HT1080 (cell line): Measurements from ENCODE around the genes WDR91 and CHRM2.

DNA sequence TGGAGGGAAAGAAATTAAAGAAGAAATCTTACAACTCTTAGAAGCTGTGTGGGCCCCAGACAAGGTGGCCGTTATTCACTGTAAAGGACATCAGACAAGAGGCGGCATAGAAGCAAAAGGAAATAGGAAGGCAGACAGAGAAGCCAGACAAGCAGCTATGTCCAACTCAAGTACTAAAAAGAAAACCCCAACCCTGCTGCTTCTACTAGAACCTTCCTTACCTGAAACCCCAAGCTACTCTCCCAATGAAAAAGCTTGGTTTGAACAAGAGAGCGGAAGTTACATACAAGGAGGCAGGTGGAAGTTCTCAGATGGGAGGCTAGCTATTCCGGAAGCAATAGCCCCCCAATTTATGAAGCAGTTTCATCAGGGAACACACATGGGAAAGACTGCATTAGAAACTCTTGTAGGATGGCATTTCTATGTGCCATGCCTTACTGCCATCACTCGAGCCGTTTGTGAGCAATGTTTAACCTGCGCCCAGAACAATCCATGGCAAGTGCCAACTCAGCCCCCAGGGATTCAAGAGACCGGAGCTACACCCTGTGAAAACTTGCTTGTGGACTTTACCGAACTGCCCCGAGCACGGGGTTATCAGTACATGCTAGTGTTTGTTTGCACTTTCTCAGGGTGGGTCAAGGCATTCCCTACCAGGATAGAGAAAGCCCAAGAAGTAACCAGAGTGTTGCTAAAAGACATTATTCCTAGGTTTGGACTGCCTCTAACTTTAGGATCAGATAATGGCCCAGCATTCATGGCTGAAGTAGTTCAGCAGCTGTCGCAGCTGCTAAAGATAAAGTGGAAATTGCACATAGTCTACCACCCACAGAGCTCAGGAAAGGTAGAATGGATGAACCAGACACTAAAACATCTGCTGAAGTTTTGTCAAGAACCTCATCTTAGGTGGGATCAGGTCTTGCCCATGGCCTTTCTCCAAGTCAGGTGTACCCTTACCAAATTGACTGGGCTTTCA lies 8.7 kb upstream of the CYREN start:
RAMPAGE:
- cytosol, long total RNA = no peak
- long total RNA = no peak
- nucleus, long total RNA = no peak

GRCh38 chr7:135210653-135211669 lies at the start of gene WDR91:
Gene WDR91, minus strand, starts transcription at chr7:135211526.
RAMPAGE:
- cytosol, long total RNA = no peak
- long total RNA = start-site peak on the minus strand at chr7:135211511-135211555, 32 reads
- nucleus, long total RNA = no peak

GRCh38 chr7:135508627-135509157 lies 1.2 kb downstream of the CNOT4 start:
RAMPAGE:
- cytosol, long total RNA = no peak
- long total RNA = no peak
- nucleus, long total RNA = no peak

DNA sequence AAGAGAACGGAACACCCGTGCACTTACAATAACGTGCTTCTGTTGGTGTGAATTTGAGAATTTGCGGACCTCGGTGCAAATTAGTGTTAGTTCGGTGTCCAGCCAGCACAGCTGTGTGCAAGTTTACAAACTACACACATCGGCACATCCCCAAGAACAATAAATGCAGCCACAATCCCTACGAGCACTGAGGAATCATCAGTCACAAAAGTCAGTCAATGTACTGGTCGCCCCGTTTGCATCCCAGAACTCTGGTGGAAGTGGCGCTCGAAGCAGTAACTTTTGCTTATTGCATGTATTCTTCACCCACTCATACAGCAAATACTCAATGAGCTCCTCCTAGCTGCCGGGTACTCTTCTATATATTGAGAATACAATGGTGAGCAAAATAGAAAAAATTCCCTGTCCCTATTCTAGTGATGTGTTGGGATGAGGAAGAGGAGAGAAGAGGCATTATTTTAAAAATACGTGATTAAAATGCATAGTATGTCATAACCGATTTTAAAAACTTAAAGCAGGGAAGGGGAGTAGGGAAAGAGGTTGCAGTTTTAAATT lies 919 bp upstream of the CNOT4 start:
RAMPAGE:
- cytosol, long total RNA = no peak
- long total RNA = no peak
- nucleus, long total RNA = no peak

GRCh38 chr7:135637603-135638421 lies 24.5 kb upstream of the STMP1 start:
RAMPAGE:
- cytosol, long total RNA = no peak
- long total RNA = no peak
- nucleus, long total RNA = no peak

DNA sequence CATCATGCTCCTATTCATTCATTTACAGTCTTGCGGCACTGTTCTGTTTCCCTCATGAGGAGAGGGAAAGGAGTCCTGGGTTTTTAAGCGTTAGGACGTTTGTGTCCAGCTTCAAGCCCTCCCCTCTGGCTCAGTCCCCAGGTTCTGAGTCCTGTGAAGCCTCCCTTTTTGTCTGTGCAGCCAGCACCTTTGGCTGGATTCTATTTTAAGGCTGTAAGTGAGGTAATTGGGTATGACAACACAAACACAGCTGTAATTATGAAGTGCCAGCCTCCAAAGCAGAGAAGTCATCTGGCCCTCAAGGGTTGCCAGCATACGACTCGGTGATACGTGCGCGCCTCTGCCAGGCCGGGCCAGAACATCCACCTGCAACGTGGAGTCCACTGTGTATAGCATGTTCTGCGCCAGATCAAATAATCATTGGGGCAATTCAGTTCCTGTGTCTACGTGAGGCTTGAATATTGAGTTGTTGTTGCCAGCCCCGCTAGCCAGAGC lies 6.7 kb upstream of the FAM180A start:
RAMPAGE:
- cytosol, long total RNA = no peak
- long total RNA = no peak
- nucleus, long total RNA = no peak

RAMPAGE:
- cytosol, long total RNA = no peak
- long total RNA = no peak
- nucleus, long total RNA = no peak
These were observed 48.2 kb downstream of the MTPN start for GRCh38 chr7:135928635-135929610.

DNA sequence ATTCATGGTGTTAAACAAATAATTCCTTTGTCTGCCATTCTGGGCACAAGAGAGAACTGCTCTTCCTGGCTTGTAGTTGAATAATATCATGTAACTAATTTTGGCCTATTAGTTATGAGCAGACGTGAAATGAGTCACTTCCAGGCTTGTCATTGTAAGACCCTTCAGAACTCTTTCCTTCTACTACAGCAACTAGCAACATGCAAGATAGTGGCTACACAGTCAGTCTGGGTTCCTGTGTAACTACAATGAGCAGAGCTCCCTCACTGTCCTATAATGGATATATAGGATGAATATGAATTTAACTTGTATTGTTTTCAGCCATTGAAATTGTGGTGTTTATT lies 2.8 kb upstream of the MTPN start:
RAMPAGE:
- cytosol, long total RNA = no peak
- long total RNA = no peak
- nucleus, long total RNA = no peak

DNA sequence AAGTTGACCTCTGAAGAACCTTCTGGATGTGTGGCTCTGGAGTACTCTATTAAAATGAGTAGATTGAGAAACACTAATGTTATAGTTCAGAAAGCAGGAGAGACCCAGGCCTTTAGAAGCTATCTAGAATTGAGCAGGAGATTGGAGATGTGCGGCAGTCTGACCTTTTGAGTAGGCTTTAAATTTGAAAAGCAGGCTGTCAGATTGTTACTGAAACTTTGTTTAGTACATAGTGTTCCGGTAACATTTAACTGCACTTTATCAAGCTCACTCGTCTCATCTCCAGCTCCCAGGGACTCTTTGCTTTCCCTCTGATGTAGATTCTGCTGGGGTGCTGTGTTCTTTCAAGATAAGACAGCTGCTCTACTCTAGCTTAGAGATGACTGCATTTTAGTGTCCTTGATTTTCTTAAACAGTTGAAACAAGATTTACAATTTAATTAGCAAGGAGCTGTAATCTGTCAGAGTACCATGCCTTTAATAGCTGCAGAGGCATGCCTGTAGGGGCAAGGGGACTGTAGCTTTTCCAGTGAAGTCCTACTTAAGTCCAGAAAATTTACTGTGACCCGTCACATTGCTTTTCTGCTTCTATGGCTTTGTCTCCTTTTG lies 56.3 kb upstream of the MTPN start:
RAMPAGE:
- cytosol, long total RNA = no peak
- long total RNA = no peak
- nucleus, long total RNA = no peak

DNA sequence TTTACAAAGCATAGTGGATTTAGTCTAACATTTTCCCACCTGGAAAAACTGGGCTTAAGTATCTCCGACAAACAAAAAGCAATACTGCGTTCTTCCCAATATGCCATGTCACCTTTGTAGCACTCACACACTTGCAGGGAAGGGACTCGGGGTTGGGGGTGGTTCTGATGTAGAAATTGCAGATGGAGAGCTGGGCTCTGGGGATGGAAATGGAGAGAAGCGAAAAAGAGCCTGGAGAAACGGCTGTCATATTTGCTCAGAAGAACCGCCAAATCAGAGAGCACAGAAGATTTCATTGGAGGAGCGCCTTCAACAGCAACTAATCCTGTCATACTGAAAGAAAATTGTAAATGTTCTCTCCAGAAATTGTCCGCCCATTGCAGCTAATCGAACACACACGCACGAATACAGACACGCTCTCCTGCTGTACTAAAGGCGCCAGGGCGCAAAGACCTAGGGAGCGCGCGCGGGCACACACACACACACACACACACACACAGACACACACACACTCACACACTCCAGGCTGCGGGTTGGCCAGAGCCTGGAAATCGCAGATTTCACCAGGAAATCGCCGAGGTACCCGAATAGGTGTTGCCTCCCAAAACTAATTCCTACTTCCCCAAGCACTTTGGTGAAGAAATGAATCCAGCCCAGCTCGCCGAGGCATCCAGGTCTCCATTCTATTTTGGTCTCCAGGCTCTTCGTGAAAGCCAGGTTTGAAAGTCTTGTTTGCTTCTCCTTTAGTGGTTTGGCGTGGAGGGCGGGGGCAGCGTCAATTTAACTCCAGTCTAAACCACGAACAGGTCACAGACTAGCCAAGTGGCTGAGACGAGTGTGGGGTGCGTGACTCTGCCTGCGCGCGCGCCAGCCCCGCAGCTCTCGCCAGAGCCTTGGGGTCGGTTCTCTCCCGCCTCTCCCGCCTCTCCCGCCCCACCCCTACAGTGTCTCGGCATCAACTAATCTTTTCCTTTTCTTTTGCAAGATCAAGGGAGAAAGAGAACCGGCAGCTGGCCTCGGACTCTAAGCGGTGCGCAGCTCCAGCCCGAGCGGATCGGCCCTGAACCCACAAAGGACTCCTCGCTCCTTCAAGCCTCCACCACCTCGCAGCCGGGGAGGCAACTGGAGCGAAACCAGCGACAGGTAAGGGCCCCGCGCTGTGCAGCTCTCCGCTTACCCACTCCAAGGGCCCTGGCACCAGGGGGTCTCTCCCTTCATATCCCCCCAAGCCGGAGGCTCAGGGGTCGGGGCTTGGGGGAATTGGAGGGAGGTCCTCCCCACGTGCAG lies at the start of gene CHRM2:
Gene CHRM2 (plus strand): TSS at position 377 of the 1,287 bp plus-strand sequence.
RAMPAGE:
- cytosol, long total RNA = no peak
- long total RNA = no peak
- nucleus, long total RNA = no peak

GRCh38 chr7:137181434-137182161 lies 161.9 kb downstream of the PTN start:
RAMPAGE:
- cytosol, long total RNA = no peak
- long total RNA = no peak
- nucleus, long total RNA = no peak

DNA sequence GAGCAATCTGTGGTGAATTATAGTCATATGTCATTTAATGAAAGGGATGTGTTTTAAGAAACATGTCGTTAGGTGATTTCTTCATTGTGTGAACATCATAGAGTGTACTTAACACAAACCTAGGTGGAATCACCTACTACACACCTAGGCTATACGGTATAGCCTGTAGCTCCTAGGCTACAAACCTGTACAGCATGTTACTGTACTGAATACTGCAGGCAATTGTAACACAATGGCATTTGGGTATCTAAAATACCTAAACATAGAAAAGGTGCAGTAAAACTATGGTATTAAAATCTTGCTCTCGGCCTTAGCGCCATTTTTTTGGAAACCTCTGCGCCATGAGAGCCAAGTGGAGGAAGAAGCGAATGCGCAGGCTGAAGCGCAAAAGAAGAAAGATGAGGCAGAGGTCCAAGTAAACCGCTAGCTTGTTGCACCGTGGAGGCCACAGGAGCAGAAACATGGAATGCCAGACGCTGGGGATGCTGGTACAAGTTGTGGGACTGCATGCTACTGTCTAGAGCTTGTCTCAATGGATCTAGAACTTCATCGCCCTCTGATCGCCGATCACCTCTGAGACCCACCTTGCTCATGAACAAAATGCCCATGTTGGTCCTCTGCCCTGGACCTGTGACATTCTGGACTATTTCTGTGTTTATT lies 170.1 kb upstream of the PTN start:
RAMPAGE:
- cytosol, long total RNA = no peak
- long total RNA = start-site peak on the plus strand centred at position 302 of the sequence, 10 bp wide, 262 reads
- nucleus, long total RNA = no peak

DNA sequence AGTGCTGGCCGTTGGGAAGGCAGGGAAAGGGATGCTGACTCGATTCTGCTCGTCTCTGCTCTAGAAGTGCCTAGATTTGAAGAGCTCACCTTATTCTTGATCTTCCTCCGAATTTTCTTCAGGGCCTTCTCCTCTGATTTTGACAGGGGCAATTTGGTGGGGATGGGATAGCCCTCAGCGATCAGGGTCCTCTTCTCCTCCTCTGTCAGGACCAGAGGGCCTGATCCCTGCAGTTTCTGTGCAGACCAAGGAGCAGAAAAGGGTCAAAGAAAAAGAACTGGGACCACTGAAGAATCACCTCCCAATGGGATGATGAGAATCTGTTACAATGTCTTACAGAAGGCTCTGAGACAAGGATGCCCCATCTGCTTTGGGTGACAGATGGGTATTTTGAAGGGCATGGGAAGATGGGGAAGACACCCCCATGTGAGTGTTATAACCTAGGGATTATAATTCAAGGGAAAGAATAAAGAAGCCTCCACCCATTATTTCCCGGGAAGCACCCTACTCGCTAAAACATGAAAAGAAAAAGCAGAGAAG lies 58.9 kb upstream of the DGKI start:
RAMPAGE:
- cytosol, long total RNA = no peak
- long total RNA = no peak
- nucleus, long total RNA = no peak

GRCh38 chr7:137942438-137942859 lies 59.4 kb downstream of the CREB3L2 start:
RAMPAGE:
- cytosol, long total RNA = no peak
- long total RNA = no peak
- nucleus, long total RNA = no peak

DNA sequence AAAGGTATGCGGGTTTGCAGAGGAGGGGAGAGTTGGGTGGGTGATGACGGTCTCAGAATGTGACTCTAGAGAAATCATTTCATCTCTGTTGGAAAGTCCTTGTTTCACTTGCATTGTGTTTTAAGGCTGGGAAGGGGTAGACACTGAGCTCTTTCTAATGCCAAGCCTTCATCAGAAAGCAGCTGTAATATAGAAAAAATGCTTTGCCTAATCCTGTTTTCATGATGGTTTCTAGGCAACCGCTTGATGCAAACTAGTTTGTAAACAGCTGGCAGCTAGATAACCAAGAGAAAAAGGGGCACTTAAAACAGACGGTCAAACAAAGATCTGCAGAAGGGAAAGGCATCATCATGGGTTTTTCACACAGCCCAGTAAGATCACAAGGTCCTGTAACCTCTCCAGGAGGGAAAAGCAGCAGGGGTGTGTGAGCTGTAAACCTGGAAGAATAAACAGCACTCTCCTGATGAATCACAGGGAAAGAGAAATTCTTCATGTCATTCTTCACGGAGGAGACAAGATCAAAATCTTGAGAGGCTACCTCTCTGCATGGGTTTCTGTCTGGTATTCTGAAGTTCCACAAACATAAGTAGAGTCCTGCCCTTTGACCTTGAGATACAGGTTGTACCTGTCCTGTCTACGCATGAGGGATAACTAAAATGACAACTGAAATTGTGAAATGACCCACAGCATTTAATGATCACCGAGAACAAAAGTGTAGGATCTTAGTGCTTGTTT lies 48.2 kb downstream of the CREB3L2 start:
RAMPAGE:
- cytosol, long total RNA = no peak
- long total RNA = no peak
- nucleus, long total RNA = no peak

GRCh38 chr7:137954515-137955268 lies 47.2 kb downstream of the CREB3L2 start:
RAMPAGE:
- cytosol, long total RNA = no peak
- long total RNA = no peak
- nucleus, long total RNA = no peak

DNA sequence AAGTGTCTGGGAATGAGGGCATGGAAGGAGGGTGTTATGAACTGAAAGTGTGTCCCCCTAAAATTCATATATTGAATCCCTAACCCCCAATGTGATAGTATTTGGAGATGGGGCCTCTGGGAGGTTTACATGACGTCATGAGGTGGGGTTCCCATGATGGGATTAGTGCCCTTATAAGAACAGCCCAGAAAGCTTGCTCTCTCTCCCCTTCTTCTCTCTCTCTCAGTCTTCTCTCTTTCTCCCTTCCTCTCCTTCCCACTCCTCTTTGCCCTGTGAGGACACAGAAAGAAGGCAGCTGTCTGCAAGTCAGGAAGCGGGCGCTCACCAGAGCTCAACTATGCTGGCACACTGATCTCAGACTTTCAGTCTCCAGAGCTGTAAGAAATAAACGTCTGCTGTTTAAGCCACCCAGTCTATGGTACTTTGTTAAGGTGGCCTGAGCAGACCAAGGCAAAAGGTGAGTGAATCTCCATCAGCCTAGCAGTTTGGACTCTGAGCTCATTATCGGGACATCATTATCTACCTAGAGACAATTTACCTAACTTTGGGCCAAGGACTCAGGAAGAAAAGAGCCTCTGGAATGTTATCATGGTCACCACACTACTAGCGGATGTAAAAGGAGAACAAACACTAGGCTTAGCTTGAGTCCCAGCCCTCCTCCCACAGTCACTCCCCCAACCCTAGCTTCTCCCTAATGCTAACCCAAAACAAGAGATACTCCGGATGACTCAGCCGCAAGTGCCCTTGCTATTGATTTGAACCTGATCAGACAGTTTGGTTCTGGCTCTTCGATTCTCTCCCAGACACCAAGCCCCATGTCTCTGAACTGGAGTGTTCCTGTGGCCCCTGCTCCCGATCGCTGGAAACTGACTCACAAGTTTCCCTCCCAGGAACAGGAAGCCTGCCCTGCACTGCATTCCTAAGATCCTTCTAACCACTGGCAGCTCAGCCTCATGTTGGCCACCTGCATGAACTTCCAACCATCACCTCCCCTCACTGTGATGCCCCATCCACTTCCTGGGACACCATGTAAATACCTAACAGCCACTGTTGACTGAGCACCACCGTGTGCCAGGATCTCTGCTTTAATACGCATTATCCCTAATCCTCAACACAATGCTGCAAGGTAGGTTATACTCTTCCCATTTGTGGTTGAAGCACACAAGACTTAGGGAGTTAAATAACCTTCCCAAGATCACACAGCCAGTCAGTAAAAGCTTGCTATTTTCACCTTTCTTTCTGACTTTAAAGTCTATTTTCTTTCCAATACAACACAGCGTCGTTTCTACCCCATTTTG lies 34.6 kb downstream of the CREB3L2 start:
RAMPAGE:
- cytosol, long total RNA = no peak
- long total RNA = no peak
- nucleus, long total RNA = no peak

GRCh38 chr7:137977100-137977511 lies 24.8 kb downstream of the CREB3L2 start:
RAMPAGE:
- cytosol, long total RNA = no peak
- long total RNA = no peak
- nucleus, long total RNA = no peak

DNA sequence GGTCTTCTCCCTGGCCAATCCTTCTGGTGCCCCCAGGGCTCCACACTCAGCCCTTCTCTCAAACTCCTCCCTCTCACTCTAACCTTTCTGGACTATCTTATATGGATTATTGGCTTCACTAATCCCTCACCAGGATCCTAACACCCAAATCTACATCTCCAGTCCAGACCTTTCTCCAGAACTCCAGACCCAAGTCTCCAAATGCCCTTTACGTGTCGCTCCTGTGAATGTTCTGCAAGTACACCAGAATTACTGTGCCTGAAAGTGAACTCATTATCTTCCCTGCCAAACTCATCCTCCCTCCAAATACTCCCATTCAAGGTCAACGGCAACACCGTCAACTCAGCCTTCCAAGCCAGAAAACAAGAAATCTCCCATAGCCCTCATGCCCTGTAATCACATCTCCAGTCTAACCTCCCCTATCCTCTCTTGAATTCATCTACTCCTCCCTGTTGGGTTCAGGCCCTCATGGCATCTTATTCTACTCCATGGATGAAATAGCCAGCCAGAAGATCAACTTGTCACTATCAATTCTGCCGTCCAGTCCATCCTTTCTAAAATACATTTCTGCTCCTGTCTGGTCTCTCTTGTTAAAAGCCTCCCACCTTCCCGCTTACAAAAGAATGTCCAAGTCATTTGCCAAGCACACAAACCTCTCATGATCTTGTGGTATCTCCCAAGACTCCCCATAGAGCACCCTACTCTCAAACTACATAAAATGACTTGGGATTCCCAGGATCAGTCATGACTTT lies 12.2 kb downstream of the CREB3L2 start:
RAMPAGE:
- cytosol, long total RNA = no peak
- long total RNA = no peak
- nucleus, long total RNA = no peak

RAMPAGE:
- cytosol, long total RNA = no peak
- long total RNA = no peak
- nucleus, long total RNA = no peak
These were observed 5.5 kb downstream of the CREB3L2 start for GRCh38 chr7:137996262-137996852.